Parotid gland (tissue), 1 donor: ENCODE results near the genes RNF181 and C2orf68.

GRCh38 chr2:85594785-85595862, at the start of gene RNF181:
Gene RNF181 (plus strand): TSS chr2:85595745.
- PRO-cap = bidirectional peak, plus-strand start at chr2:85595748, minus-strand start at chr2:85595525

- PRO-cap = no peak
Measured at GRCh38 chr2:85598773-85599390, 3.3 kb downstream of the RNF181 start.

- PRO-cap = bidirectional peak, plus-strand start at chr2:85612105, minus-strand start at chr2:85612066
Measured at GRCh38 chr2:85611143-85612212, at the start of gene C2orf68. Gene C2orf68 (minus strand): TSS chr2:85612066.

GRCh38 chr2:85648138-85648638, 19.8 kb downstream of the SFTPB start:
- PRO-cap = no peak

GRCh38 chr2:85656186-85656891, 11.7 kb downstream of the SFTPB start:
- PRO-cap = no peak

DNA sequence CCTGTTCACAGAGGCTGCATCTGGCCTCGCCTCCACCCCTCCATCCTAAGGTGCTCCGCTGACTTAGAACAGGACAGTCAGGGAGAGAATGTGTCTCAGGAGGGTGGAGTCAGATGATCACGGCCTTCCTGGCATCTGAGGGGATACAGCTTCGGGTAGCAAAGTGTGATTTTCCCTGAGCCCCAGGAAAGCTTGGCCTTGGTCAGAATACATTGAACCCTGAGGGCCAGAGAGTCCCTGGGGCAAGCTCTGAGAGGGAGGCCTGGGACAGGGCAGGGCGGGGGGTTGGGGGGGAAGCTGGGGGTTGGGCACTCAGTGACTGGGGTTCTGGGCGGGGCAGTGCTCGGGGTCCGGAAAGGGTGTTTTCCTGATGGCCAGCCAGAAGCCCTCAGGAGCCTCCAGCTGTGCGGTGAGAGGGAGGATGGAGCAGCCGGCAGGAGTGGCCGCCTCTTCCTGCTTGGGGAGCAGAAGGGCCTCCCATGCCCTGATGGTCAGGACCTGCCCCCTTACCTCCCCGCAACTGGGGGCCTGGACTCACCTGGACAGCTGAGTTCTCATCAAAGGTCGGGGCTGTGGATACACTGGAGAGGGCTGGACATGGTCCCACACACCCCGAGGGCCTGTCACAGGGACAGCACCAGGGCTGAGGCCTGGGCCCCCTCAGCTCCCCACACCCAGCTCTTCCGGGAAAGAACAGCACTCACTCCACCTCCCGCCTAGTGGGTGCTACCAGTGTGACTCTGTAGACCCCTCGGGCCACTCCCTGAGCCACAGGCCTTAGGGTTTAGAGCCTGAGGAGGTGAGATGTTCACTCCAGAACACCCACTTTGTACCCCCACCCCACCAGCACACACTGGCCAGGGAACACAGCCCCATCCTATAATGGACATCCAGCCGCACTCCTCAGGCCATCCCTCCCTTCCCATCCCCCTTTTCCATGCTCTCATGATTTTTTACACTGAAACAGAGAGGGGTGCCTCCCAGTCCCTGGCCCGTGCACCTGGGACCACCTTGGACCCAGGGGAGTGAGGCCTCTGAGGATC, 6.8 kb downstream of the SFTPB start:
- PRO-cap = unidirectional peak, plus-strand start at position 401 of the sequence

DNA sequence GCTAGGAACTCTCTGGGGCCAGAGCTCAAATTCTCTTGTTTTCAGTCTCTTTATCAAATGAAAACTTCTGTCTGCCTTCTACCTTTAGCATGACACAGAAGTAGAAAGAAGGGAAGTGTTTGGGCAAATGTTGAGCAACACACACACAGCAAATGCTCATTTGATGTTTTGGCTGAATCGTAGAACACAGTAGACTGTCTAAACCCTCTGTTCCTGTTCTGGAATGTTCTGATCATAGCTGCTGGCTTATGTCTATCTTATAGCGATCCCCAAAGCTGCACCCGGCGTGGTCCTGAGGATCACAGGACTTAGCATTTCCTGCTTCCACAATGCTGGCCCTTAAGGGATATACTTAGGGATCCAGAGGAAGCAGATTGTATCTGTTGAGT, 15.2 kb downstream of the GNLY start:
- PRO-cap = no peak

GRCh38 chr2:85712165-85712689, 18.1 kb downstream of the GNLY start:
- PRO-cap = no peak

GRCh38 chr2:85756848-85757848, 3.4 kb downstream of the ATOH8 start:
- PRO-cap = no peak

DNA sequence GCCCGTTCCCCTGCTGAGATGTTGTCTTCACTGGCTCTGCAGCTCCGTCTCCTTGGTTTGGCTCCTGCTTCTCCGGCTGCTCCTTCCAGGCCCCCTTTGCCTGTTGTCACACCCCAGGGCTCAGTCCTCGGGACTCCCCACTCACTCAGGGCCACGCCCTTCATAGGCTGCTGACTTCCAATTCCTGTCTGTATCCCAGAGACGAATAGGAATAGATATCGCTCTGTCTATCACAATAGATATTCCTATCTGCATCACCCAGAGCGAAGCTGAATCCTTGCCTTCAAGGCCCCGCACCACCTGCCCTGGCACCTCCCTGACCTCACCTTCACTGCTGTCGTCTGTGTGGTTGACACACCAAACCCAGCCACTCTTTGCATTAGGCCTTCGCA, 43.3 kb downstream of the ATOH8 start:
- PRO-cap = unidirectional peak, minus-strand start at position 108 of the sequence

- PRO-cap = no peak
Measured at GRCh38 chr2:85806393-85806944, 52.7 kb downstream of the ATOH8 start.

DNA sequence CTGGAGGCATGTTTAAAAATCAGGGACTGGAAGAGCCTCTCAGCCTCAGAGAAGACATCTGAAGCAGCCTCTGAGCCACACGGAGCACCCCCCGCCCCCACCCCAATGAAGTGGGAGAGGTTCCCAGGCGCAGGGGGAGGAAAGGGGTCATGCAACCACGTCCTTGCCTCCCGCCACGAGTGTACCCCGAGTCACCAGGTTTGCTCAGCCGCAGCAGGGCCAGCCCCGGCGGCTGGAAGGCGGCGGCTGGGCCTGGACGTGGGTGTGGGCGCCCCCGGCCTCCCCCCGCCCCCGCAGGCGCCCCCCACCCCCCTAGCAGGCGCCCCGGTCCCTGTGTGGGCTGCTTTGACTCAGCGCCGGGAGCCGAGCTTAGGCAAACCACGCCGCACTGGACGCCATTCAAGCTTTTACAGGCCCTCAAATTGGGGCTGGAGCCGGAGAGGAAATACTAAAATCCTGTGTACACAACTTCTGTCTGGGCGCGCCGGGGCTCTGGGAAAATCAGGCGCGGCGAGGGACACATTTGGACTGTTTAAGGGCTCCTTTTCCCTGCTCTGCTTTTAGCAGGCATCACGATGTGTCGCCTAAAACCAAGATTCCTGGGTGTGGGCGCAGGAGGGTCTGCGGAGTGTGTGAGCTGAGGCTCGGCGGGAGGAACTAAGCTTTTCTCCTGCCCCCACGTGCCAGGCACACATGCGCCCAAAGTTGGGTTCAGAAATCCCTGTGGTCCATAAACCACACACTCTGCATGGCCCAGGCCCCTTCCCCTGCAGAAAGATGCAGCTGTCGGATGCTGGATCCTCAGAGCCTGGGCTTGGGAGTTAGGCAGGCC, 57.5 kb downstream of the ATOH8 start:
- PRO-cap = no peak

DNA sequence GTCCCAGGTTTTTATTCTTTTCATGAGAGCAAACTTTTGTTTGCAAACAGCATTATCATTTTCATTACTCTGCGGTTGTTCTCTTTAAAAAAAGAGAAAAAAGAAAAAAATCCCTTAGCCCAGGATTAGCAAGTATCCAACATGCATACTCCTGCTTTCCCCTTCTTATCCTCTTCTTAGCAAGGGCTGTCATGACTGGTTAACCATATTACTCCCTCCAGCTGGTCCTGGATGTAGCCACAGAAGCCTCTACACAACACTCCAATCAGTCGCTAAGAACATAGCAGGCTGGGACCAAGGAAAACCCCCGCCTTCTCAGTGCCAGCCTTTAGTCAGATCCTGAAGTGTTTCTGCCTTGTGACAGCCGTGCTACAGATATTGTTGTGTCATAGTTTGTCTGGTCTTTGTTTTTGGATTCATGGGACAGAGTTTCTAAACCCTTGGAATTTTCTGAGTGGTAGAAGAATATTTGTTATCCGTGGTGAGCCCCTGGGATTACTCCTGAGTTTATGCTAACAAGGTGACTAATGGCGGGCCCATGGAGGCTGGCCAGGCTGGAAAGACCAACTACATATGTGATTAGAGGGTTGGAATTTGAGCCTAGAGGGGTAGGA, 23.4 kb upstream of the ST3GAL5 start:
- PRO-cap = no peak

GRCh38 chr2:86042671-86043329, 62.9 kb downstream of the POLR1A start:
- PRO-cap = no peak

- PRO-cap = no peak
Measured at GRCh38 chr2:86068001-86068605, 37.6 kb downstream of the POLR1A start.

DNA sequence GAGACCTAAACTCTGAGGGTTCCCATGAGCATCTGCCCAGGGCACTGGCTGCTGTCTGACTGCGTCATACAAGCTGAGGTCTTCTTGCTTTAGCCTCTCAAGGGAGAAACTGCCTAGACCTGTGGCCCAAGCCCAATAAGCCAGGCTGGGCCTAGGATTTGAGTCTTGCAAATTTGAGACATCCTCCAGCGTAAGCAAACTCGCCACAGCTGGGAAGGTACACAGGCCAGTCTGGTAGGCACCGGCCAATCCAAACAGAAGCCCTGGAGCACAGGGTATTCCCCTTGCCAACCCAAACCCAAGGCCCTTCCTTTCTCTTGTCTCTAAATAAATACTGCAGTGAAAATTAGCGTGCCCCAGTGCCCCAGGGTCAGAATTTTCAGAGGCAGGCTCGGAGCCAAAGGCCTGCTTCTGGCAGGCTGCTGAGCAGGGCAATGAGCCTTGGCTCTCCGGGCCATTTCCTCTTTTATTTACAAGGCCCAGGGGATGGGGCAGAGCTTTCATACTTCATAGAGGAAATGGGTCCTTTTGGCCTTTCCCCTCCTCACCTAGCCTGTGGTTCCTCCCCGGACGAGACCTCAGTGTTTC, 33.3 kb downstream of the POLR1A start:
- PRO-cap = no peak

DNA sequence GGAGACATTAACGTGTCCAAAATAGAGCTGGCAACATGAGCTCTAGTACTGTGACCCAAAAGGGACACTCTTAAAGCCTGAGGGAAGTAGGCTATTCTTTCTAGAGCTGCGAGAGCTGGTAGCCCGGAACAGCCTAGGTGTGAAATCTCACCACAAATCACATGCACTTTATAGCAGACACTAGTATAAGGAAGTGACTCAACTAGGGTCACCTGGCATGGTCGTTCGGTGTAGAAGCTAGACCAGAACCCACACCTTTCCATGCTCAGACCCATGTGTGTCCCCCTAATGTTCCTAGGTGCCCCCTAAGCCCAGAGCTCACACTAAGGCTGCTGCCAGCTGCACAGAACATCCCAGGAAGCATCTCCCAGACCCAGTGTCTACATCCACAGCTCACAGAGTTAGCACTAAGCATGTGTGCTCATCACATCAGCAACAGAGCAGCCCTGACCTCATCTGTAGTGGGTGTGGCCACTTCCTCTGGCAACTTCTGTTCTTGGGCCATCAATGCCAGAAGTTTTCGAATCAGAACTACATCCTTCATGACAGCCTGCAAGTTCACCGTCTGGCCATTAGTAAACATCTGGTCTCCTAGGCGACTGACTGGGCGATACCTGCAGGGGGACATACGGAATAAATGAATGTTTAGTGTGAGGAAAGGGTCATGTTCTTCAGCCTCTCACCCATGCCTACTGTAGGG, 25.2 kb downstream of the POLR1A start:
- PRO-cap = no peak

- PRO-cap = bidirectional peak, plus-strand start at chr2:86195164, minus-strand start at chr2:86195002
Measured at GRCh38 chr2:86194670-86195303, 475 bp downstream of the IMMT start.

- PRO-cap = no peak
Measured at GRCh38 chr2:86449172-86449761, 8.1 kb downstream of the KDM3A start.

DNA sequence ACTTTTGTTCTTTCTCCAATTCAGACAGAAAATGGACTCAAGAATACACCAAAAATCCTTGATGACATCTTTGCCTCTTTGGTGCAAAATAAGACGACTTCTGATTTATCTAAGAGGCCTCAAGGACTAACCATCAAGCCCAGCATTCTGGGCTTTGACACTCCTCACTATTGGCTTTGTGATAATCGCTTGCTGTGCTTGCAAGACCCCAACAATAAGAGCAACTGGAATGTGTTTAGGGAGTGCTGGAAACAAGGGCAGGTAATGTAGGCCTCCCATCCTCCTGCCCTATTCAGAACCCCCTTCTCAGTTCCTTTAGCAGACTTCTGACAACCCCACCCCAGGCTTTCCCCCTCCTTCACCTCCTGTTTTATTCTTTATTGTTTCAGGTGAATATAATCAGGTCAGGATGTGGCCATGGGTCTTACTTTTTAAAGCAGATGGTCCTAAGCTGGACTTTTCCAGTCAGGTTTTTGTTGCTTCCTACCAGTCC, 41.3 kb downstream of the KDM3A start:
- PRO-cap = no peak